ENCODE results near the gene PALM3.

- PRO-cap: unidirectional peak, minus-strand start at chr19:13072351
- RAMPAGE, long total RNA, 3 experiments: no peak in any of the 3 experiments
These were observed 30.4 kb downstream of the LYL1 start for GRCh38 chr19:13072251-13072619.

DNA sequence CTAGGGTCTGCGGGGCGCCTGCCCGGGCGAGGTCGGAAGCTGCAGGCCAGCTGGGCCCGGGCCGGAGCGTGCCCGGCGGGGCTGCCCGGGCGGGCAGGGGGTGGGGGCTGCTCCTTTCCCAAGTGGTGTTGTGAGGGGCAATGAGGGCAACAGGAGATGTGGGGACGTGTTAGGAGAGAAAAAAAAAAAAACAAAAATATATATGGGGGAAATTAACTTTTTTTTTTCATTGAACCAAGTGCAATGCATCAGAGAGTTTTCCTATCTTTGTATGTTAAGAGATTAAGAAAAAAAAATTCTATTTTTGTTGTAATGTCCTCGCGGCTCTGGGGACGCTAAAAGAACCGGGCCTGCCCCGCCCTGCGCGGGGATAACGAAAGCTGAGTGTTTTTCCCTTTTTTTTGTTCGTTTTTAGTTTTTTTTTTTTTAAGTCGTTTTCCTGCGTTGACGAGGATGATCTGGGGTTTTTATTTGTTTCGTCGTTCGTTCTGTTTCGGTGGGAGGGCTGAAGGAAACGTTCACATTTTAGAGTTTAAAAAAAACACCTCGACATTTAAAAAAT is 5.8 kb downstream of the LYL1 start:
- PRO-cap: no peak
- RAMPAGE, long total RNA, 3 experiments: no peak in any of the 3 experiments

DNA sequence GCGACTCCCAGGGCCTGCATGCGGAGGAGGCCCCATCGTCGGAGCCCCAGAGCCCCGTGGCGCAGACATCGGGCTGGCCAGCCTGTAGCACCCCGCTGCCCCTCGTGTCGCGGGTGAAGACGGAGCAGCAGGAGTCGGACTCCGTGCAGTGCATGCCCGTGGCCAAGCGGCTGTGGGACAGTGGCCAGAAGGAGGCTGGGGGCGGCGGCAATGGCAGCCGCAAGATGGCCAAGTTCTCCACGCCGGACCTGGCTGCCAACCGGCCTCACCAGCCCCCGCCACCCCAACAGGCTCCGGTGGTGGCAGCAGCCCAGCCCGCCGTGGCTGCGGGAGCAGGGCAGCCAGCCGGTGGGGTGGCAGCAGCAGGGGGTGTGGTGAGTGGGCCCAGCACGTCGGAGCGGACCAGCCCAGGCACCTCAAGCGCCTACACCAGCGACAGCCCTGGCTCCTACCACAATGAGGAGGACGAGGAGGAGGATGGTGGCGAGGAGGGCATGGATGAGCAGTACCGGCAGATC is 14.5 kb downstream of the STX10 start:
- PRO-cap: no peak
- RAMPAGE, long total RNA, 3 experiments: no peak in any of the 3 experiments

DNA sequence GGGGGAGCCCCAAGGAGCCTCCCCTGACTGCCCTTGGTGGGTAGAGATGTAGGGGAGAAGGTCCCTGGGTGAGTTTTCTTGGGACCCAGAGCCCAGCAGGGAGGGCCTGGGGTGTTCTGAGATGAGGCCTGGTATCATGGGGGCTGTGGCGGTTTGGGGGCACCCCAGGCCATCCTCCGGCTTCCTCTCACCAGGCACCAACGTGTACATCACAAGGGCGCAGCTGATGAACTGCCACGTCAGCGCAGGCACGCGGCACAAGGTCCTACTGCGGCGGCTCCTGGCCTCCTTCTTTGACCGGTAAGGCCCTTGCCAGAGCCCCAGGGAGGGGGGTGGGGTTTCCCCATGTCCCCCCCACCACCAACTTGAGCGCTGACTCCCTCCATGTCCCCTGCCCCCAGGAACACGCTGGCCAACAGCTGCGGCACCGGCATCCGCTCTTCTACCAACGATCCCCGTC is 13.1 kb downstream of the STX10 start:
- PRO-cap: no peak
- RAMPAGE, long total RNA, 3 experiments: no peak in any of the 3 experiments

DNA sequence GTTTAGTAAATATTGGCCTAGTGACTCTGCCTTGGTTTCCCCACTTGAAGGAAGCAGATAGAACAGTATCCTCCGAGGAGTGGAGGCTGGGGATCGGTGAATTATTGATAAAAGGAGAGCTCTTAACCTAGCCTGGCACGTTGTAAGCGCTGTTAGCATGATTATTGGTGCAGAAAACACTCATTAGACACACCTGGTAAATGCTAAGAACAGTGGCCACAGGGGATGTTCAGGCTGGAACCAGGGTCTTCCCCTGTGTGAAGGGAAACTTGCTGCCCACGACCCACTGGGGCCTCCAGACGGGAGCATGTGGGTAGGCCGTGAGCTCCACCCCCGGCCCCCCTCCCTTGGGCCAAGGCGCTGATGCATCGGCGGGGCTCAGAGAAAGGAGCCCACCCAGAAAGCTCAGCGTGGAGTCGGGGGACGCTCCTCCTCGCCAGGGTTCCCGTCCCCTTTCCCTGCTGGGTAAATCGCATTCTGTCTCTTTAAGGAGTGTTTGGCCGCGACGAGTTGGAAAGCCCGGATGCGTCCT is 2.3 kb downstream of the IER2 start:
- PRO-cap: bidirectional peak, plus-strand start outside the sequence, minus-strand start at position 460 of the sequence
- RAMPAGE, long total RNA, 3 experiments: no peak in any of the 3 experiments

- PRO-cap: no peak
- RAMPAGE, long total RNA, 3 experiments: no peak in any of the 3 experiments
These were observed 45.6 kb downstream of the IER2 start for GRCh38 chr19:13195743-13196205.

- PRO-cap: no peak
- RAMPAGE, long total RNA, 3 experiments: no peak in any of the 3 experiments
These were observed 84.3 kb downstream of the IER2 start for GRCh38 chr19:13234534-13234889.

DNA sequence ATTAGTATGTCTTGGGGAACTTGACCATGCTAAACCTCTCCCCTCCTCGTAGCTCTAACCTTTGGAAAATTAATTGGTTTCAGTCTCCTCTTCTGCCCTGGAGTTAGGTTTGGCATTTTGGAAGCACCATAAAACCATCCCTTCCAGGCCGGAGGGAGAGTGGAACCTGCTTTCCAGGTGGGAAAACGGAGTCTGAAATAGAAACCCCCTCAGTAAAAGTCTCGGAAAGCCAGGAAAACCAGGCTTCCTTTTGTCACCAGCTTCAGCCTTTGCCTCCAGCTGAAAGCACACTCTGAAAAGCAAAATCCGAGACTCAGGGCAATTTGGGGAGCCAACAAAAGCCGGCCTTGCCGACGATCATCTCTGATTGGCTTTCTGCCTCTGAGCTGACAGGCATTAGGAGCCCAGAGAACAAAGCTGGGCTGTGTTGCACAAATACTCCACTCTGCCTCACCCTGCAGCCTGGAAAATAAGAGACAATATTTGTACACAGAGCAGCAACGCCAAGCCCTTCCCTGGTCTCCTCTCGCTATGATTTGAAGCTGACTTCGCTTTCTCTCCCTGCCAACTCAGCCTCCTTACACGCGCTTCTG is 47.0 kb downstream of the CACNA1A start:
- PRO-cap: no peak
- RAMPAGE, long total RNA, 3 experiments: no peak in any of the 3 experiments

DNA sequence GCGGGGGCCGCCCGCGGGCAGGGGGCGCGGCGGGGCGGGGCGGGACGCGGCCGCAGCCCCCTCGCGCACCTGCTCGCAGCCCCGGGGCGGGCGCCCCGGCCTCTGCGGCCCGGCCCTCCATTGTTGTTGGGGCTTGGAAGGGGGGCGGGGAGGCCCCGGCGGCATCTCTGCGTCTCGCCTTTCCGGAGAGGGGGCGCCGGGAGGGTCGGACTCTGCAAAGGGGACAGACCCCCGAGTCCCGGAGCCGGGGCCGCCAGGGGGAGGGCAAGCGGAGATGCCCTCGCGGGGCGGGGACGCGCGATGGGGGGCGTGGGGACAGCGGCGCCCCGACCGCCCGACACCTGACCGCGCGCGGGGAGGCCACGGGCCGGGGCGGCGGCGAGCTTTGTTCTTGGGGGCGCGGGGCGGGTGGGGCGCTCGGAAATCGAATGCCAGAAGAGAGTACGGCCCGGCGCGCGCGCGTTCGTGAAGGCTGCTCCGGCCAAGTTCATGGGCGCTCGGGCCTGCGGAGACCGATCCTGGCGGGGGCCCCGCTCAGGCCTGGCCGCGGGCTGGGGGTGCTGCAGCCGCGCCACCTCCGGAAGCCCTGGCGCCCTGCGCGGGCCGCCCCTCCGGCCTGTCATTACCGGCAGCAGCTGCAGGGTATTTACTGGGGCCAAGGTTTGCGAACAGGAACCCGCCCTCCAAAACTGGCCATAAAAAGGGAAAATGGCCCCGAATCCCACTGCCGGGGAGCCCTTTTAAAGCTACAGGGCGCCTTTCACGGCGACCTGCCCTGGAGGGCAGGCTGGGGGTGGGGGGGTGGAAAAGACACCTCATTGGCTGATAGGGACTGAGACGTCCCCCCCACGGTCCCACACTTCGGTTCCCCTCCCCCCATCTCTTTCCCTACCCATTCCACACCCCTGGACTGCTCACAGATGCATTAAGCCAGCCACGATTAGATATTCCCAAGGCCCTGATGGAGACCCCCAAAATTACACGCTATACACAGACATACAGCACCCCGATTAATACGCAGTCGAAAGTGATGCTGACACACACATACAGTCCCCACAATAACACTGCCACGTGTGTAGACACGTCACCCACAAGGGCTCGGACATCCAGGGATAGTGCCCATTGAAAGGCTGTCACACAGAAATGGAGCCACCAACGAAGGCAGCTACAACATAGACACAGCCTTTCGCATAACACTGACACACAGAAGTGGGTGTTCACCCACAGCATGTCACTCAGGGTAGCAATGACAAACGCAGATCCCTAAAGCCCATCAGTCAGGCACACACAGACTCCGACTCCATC is 11.0 kb upstream of the NANOS3 start:
- PRO-cap: no peak
- RAMPAGE, long total RNA, 3 experiments: no peak in any of the 3 experiments

GRCh38 chr19:13955763-13956420 is 3.6 kb downstream of the DCAF15 start:
- PRO-cap: no peak
- RAMPAGE, long total RNA, 3 experiments: no peak in any of the 3 experiments

- PRO-cap: no peak
- RAMPAGE, long total RNA, 3 experiments: no peak in any of the 3 experiments
These were observed 12.5 kb downstream of the RFX1 start for GRCh38 chr19:13993482-13994102.

GRCh38 chr19:14005950-14006067 is 311 bp downstream of the RFX1 start:
- PRO-cap: no peak
- RAMPAGE, long total RNA, 3 experiments: no peak in any of the 3 experiments

DNA sequence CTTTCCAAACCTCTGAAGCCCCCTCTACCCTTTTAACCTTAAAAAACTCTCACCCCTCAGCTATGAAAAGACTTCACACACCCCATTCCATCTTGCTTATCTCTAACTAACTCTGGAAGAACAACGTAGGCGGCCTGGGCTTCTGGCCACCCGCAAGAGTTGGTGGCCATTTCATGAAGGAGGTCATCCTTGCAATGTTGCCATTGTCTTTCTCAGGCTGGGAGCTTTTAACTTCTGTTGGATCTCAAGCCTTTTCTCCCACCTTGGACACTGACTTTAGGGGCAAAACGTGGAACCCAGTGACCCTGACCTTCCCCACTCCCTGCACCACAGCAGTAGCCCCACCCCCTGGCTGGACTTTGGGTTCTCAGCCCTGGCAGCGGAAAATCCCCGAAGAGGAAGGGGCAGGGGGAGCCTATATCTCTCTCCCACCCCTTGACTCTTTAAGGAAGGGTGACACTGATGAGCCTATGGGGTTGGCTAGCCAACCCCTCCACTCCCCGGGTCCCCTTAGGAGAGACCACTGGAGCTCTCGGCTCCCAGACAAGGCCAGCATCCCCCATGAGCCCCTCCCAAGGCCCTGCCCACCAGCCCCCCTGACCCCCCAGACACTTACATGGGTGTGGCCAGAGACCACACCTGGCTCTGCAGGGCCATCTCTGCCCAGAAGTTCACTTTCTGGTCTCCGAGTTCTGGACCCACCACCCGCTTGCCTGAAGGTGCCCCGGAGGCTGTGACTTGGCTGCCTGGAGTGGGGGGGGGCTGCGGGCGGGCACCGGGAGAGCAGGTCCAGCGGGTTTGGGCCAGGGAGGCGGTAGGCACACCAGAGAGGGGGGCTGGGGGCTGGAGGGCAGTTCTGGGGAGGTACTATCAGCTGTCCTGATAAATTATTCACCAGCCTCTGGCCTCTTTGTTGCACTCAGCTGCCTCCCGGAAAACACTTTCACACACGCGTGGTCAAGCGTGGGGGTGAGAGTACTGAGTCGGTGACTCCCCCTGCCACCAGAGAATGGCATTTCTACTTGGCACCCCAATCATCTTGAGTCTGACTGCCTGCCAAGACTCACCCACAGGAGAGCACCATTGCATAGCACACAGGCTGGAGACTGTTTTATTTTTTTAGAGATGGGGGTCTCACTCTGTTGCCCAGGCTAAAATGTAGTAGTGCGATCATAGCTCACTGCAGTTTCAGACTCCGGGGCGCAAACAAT is at the start of gene PALM3:
Gene PALM3, minus strand, starts transcription at position 753 of the 1,211 bp plus-strand sequence.
- PRO-cap: no peak
- RAMPAGE, long total RNA, 3 experiments: no peak in any of the 3 experiments

- PRO-cap: no peak
- RAMPAGE, long total RNA, 3 experiments: no peak in any of the 3 experiments
These were observed 15.3 kb upstream of the C19orf67 start for GRCh38 chr19:14100655-14101513.

- PRO-cap: no peak
- RAMPAGE, long total RNA, 3 experiments: no peak in any of the 3 experiments
These were observed 11.8 kb upstream of the ASF1B start for GRCh38 chr19:14147886-14148833.

- PRO-cap: no peak
- RAMPAGE, long total RNA, 3 experiments: no peak in any of the 3 experiments
These were observed 13.1 kb upstream of the ASF1B start for GRCh38 chr19:14149148-14150208.

DNA sequence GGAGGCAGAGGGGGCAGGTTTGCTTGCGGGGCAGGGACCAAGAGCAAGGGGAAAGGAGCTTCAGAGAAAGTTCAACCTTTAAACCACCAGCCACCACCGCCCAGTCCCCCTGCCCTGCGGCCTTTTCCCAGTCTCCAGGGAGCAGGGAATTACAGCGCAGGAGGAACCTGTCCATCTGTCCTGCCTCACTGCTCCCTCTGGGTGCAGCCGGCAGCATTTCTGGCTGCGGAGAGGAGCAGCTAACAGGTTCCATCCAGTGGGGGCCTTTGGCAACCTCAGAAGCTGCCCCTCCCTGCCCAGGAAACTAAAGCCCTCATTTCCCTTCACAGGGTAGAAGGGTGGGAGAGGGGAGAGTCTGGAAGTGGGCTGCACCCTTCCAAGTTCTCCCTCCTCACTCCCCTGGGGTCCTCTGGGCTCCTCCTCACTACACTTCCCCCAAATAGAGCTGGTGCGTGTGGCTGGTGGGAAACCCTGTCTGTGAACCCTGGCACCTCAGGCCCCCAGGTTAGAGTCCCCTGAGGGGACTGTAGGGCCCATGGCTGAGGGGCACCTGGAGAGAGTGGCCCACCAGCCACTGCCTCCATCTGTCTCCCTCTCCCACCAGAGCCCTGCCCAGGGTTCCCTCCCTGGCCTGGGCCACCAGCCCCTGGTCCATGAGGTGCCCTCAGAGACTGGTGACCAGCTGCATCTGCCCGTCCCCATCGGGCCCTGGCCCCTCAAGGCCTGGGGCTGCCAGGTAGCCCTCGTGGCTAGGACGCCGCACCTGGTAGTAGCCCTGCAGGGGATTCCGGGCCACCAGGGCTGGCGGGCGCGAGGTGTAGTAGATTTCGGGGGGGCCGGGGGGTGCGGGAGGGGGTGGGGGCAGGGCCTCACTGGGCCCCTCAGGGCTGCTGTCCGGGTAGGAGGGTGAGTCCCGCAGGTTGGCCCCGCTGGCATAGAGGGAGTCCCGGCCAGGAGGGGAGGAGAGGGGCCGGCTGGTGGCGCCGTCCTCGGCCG is 14.1 kb upstream of the ASF1B start:
- PRO-cap: no peak
- RAMPAGE, long total RNA, 3 experiments: no peak in any of the 3 experiments

GRCh38 chr19:14161161-14161884 is 24.9 kb upstream of the ASF1B start:
- PRO-cap: no peak
- RAMPAGE, long total RNA, 3 experiments: no peak in any of the 3 experiments

DNA sequence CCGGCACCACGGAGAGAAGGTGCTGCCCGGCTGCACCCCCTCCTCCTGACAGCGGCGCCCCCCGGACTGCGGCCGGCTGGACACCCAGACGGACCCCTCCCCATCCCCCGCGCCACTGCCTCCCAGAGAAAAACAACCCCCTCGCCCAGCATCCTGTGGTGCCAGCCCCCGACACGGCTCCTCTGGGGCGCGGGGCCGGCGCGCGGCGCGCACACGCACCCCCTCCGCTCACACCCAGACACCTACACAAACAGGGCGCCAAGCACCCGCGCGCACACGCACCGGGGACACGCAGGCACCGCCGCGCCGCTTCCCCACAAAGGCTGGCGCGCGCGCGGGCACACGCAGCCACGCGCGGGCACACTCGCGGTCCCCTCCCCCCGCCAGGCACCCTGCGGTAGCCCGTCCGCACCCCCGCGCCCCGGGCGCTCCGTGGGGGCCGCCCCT is 621 bp downstream of the ADGRL1 start:
- PRO-cap: no peak
- RAMPAGE, long total RNA, 3 experiments: no peak in any of the 3 experiments

GRCh38 chr19:14333328-14333907 is 47.8 kb upstream of the ADGRE5 start:
- PRO-cap: no peak
- RAMPAGE, long total RNA, 3 experiments: no peak in any of the 3 experiments